Occipital lobe (tissue), 2 donors: ENCODE measurements around a stretch of chr1.

DNA sequence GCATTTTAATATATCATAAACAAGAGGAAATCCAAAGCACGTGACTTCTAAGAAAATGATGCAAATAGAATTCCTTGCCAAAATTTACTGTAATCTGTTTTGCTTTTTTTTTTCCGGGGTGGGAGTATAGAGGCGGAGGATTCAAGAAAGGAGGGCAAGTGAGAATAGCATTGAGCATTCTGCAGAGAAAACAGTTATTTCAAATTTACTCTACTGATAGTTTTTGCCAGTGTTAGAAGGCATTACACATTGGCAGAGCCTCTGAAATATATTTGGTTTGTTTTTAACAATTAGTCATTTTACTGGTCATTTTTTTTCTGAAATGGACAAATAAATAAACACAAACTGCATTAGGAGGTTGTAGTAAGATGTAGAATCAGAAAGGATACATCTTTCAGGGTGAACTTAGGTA, 498.4 kb downstream of the LMO4 start:
- RAMPAGE, long total RNA = no peak

DNA sequence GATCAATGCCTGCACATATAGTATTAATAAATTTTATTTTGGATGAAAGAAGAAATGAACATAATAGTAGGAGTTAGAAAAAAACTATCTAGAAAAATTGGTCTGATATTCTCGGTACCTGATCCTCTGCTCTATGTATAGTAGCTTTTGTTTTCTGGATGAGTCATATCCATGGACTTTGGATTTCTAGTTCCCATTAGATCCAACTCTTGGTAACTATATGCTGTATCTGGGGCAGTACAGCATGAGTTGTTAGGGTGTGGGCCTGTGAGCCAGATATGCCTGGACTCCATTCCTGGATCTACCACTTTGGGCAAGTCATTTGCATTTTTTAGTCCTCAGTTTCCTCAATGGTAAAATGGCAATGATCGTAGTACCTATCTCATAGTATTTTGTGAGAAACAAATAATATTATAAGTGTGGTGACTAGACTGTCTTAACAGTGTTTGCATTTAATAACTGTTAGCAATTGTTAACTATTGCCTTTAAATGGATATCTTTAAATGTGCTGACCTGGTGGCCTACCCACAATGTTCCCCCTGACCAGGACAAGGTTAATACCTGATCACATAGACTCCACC, 372.1 kb upstream of the PKN2 start:
- RAMPAGE, long total RNA = no peak

DNA sequence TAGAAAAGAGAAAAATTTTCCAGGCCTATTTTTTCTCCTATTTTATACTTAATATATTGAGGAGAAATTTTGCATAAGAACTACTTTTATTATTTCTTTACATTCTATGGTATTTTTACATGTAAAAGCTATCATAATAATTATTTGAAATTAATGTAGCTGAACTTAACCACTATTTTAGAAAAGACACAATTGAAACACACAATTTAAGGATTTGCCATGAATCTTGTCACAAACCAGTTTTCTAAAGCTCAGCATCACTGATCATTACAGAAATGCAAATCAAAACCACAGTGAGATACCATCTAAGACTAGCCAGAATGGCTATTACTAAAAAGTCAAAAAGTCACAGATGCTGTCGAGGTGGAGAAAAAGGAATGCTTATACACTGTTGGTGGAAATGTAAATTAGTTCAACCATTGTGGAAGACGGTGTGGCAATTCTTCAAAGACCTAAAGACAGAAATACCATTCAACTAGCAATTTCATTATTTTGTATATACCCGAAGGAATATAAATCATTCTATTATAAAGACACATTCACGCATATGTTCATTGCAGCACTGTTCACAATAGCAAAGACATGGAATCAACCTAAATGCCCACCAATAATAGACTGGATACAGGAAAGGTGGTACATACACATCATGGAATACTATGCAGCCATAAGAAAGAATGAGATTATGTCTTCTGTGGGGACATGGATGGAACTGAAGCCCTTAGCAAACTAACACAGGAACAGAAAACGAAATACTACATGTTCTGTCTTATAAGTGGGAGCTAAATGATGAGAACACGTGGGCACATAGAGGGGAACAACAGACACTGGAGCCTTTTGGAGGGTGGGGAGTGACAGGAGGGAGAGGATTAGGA, 26.5 kb downstream of the PKN2 start:
- RAMPAGE, long total RNA = no peak

- RAMPAGE, long total RNA = no peak
Observed at GRCh38 chr1:88773548-88773949, 89.5 kb downstream of the PKN2 start.

DNA sequence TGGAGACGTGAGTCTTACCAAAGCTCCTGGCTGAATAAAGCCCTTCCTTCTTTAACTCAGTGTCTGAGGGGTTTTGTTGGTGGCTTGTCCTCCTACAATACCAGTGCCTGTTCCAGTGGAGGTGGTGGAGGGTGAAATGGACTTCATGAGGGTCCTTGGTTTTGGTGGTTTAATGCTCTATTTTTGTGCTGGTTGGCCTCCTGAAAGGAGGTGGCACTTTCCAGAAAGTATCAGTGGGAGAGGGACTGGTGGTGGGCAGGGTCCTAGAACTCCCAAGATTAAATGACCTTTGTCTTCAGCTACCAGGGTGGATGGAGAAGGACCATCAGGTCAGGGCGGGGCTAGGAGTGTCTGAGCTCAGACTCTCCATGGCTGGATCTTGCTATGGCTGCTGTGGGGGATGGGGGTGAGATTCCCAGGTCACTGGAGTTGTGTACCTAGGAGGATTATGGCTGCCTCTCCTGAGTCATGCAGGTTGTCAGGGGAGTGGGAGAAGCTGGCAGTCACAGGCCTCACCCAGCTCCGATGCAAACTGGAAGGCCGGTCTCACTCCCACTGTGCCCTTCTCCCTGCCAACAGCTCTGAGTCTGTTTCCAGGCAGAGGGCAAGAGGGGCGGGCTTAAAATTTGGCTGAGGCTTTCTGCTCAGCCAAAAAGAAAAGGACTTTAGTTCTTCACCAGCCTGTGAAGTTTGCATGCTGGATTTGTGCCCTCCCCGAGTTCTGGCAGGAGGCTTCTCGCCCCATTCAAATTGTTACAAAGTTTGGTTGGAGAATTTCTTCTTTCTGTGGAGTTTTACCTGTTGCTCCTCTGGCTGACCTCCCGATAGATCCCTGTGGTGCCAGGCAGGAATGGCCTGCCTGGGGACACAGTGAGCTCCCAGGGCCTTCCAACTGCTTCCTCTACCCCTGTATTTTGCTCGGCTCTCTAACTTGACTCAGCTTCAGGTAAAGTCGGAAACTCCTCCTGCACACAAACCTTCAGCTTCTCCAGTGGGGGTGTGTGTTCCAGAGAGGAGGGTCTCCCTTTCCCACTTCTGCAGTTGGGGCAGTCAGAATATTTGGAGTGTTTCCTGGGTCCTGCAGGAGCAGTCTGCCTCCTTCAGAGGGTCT, 13.1 kb upstream of the KYAT3 start:
- RAMPAGE, long total RNA = no peak

DNA sequence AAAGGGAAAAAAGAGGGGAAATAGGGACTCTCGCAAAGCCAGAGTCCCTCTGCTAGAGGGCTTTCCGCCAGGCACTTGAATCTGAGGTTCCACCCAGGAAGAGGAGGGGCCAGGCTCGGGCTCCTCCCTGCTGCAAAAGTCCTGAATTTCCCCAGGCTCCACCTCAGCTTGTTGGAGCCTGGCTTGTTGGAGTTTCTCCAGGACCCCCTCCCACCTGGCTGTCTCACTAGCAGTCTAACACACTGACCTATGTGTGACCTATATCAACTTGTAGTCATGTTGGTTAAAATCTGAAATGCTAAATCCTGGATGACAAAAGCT, 25.5 kb downstream of the GBP2 start:
- RAMPAGE, long total RNA = no peak

- RAMPAGE, long total RNA = no peak
Observed at GRCh38 chr1:89110133-89110421, 15.8 kb downstream of the GBP2 start.

DNA sequence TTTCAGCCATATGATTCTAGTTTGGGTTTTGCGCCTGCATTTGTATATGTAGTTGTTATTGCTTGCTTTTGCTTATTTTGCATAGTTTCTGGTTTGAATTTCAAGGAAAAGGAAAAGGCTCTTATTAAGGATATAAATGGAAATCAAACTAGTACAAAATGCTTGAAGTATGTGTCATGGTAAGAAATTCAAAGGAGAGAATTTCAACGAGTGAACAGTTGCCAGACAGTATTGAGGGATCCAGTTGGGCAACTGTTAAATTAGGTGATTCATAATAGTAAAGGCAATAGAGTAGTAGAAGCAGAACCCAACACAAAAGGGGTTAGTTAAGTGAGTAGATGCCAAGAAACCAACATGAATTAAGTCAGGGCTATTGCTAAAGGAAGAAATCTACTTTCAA, 1.1 kb downstream of the GBP5 start:
- RAMPAGE, long total RNA = no peak

DNA sequence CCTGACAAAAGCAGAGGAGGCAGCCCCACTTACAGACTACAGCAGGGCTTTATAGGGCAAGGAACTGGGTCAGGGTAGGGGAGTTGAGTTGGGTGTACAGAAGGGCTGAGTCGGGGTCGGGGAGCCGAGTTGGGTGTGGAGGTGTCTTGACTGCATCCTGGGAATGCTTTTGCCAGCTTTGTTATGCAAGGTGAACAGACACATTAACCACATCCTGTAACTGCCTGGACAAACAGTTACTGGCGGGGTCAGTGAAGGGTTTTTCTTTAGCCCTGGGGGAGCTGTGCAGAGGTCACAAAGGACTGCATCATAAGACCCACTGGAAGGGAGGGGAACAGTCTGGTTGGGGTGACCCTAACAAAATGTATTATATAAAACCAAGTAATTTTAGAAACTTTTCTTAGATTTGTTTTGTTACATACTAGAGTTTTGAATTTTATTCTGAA, 39.2 kb upstream of the GBP5 start:
- RAMPAGE, long total RNA = no peak

DNA sequence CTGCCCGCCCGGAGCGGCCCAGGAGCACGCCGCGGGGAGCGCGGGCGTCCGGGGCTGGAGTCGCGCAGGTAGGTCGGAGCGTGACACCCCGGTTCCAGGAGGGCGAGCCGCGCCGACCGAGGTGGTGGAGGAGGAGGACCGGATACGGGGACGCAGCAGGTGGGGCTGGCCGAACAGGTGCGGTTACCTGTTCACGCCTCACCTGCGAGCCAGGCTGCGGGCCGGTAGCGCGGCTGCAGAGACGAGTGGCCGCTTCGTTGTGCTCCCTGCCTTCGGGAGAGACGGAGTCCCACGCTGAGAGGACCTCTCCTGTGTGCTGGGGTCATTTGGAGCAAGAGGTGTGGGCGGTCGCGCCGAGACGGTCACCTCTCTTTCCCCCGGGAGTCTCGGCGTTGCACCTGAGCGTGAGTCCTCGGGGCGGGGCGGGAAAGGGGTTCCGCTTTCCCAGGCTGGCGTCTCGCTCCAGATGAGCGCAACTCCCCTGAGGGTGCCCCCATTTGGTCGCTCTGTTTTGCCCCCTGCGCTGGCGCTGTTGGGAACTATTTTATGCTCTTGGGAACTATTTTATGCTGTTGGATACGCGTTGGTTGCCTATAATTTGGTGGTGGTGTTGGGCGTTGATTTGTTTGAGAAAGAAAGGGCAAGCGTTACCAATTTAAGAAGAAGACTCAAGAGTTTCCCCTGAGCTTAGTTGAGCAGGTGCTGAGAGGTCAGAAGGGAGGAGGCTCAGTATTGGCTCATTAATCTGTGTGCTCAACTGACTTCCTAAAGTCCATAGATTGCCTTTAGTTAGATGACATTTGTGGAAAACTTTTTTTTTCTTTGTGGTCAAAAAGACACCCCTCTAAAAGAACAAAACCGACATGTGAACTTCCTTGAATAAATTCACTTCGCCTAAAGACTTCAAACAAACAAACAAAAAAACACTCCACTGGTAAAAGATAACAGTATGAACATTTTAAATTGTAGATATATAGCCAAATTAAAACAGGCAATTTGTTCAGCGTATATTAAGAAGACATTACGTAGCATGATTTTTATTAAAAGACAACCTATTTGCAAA, 657 bp downstream of the LRRC8B start:
- RAMPAGE, long total RNA = no peak

DNA sequence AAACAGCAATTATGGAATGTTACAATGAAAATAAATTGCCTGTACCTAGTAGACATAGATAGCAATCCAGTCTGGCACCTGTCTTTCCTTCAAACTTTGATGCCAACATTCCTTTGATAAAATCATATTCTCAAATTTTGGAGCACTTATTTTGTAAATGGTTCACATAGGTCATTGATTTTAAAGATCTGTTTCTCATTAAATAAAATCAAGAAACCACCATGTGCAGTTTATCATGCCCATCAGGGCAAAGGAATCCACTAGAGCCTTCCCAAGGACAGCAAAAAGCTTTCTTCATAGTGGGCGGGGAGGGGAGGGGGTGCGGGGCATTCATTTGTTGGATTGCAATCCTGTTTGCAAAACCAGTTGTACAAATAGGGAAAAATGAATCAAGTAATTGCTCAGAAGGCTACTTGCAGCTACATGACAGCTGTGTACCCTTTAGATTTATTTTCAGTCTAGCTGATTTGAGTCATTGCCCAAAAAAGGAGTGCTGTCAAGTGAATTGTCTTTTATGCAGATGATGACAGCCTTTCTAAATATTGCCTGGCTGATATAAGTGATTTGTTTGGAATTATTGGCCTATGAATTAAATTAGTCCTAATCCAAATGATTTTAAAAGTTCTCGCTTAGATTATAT, 23.0 kb downstream of the LRRC8B start:
- RAMPAGE, long total RNA = no peak

DNA sequence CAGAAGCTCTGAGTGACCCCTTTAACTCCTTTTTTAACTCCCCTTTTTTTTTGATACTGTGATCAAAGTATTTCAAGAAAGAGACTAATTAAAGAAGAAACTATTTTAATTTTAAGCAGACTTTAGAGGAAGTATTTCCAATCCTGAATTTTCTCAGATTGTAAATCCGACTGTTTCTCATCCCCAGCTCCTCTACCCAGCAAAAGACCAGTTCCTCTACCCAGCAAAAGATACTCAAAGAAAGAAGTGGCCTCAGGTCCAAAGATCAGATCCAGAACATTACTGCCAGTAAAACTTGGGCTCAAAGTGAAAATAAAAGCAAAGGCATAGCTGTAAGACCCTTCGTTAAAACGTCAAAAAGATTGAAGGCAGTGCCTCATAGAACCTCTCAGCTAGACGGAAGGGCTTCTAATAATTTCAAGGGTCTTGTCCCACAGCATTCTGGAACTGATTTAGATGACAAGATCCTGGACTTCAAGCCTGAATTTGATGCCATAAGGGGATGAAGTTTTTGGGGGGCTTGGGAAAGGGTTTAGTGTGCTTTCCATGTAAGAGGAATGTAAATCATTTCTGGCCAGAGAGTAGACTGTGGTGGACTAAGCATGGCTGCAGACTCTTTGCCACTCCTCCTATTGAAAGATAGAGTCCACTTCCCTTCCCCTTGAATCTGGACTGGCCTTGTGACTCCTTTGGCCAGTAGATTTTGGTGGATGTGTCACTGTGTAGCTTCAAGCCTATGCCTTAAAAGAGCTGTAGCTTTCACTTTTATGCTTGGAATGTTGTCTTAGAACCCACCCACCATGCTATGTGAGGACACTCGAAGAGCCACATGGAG, 50.1 kb downstream of the LRRC8B start:
- RAMPAGE, long total RNA = no peak

DNA sequence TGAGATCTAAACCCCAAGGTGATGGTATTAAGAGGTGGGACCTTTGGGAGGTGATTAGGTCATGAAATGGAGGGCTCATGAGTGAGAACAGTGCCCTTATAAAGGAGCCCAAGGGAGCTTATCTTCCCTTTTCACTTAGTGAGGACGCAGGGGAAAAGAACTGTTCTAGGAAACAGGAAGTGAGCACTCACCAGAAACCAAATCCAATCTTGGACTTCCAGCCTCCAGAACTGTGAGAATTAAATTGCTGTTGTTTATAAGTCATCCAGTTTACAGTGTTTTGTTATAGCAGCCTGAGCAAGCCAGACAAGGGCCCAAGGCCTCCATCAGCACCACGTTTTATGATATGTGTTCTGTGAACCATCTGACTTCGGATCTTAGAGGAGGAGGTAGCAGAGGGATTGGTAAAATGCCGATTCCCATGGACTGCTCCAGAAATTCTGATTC, 60.3 kb upstream of the LRRC8D start:
- RAMPAGE, long total RNA = no peak

DNA sequence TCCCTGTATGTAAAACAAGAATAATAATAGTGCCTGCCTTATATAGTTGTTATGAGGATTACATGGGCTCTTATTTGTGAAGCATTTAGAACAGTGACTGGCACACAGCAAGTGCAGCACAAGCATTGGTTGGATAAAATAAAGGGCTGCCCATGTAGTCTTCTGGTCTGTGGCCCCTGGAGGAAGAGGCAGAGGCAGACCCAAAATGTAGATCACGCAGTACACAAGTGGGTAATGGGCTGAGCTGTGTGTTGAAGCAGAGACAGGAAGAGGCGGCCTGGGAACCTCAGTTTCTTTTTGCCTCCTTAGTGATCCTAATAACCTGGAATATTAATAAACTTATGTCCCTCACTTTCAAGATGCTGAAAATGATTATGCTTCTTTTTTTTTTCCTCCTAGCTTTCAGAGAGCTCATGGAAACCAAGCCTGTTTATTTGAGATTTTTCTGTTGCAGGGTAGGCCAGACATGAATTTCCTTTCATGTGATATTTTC, 42.4 kb downstream of the LRRC8D start:
- RAMPAGE, long total RNA = no peak

- RAMPAGE, long total RNA = no peak
Observed at GRCh38 chr1:89950131-89950704, 44.7 kb upstream of the ZNF326 start.

DNA sequence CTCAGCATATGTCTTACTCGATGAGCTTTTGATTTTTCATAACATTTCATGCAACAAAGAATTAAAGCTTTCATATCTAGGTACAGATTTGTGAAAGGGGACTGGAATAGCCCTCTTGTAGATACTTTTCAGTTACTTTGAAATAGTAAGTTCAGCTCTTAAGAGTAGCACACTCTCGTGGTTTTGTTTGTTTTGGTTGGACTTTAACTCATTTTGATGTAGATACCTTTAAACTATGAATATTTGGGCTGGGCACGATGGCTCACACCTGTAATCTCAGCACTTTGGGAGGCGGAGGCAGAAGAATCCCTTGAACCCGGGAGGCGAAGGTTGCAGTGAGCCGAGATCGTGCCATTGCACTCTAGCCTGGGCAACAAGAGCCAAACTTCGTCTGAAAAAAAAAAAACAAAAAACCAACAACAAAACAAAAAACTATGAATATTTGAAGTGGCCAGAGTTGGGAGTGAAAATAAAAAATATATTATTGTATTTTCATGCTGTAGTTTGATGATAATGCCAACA, 1.5 kb downstream of the ZNF326 start:
- RAMPAGE, long total RNA = no peak

DNA sequence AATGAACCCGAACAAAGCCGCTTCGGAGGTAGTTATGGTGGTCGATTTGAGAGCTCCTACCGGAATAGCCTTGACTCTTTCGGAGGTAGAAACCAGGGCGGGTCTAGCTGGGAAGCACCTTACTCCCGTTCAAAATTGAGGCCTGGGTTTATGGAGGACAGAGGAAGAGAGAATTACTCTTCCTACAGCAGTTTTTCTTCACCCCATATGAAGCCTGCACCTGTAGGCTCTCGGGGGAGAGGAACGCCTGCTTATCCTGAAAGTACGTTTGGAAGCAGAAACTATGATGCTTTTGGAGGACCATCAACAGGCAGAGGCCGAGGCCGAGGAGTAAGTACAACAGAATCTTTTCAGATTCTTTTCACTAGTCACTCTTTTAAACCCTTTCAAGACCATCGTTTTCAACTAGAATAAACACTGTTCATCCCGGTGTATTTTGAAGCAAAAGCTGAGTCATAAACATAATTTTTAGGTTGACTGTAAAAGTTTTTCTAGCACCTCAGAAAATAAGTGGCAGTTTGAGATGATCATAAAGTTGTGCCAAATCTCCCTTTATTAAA, 12.6 kb downstream of the ZNF326 start:
- RAMPAGE, long total RNA = no peak

DNA sequence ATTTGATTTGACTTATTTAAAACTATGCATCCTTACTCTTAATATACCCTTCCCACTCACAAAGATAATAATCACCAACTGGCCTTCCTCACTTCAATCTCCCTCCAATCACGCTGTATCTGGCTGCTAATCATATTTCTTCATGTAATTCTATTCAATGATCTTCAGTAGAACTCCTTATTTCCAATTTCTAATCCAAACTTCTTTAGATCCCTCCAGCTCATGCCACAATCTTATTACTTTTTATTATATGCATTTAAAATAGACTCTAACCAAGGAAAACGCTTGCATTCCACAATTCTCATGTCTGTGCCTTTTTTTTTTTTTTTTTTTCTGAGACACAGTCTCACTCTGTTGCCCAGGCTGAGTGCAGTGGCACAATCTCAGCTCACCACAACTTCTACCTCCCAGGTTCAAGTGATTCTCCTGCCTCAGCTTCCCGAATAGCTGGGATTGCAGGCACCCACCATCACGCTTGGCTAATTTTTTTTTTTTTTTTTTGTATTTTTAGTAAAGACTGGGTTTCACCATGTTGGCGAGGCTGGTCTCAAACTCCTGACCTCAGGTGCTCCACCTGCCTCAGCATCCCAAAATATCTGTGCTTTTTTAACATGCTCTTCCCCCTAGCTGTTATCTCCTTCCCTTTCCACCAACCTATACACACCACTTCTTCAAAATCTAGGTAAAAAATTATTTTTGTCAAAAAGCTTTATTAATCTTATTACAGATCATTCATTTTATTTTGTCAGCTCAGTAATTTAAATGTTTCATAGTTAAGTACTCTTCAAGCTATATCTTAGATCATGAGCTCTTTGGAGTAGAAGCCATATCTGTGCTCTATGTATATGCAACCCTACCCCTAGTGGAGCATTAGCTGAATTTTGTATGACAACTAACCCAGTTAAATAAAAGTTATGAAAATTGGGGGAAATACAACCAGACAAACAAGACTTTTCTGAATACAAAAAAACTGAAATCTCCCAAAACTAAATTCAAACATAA, 11.6 kb downstream of the ZNF644 start:
- RAMPAGE, long total RNA = no peak

DNA sequence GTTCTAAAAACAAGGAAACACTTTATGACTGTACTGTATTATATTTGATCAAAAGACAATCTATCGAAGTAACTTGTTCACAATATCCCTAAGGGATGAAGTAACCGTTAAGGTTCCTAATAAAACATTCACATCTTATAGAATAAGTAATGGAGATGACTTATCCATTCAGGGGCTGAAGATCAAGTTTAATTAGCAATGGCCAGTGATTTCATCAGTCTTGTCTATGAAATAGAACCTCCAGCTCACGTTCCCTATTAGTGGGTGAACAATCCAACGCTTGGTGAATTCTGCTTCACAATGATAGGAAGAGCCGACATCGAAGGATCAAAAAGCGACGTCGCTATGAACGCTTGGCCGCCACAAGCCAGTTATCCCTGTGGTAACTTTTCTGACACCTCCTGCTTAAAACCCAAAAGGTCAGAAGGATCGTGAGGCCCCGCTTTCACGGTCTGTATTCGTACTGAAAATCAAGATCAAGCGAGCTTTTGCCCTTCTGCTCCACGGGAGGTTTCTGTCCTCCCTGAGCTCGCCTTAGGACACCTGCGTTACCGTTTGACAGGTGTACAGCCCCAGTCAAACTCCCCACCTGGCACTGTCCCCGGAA, 17.5 kb downstream of the HFM1 start:
- RAMPAGE, long total RNA = no peak

- RAMPAGE, long total RNA = no peak
Observed at GRCh38 chr1:91591715-91591944, 91.0 kb downstream of the CDC7 start.